Amniotic epithelial cell (primary cell): ENCODE results near the genes EDN3, PHACTR3 and FAM217B.

- RRBS = no CpG with 5 or more reads among the region's 17 CpGs
These were observed 4.1 kb upstream of the ZNF831 start for GRCh38 chr20:59159272-59160103.

GRCh38 chr20:59160436-59160744 lies 3.2 kb upstream of the ZNF831 start:
- RRBS = no CpG with 5 or more reads among the region's 4 CpGs

DNA sequence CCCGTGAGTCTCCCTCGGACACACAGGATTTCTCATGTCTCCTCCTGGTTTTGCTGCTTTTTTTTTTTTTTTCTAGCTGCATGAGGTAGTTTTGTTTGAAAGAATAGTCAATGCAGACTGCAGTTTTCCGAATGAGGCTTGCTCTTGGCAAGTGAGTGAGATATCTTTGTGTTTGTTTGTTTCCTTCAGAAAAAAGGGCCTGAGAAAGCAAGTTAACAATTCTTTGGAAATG lies 3.0 kb upstream of the ZNF831 start:
- RRBS = no CpG with 5 or more reads among the region's 3 CpGs

DNA sequence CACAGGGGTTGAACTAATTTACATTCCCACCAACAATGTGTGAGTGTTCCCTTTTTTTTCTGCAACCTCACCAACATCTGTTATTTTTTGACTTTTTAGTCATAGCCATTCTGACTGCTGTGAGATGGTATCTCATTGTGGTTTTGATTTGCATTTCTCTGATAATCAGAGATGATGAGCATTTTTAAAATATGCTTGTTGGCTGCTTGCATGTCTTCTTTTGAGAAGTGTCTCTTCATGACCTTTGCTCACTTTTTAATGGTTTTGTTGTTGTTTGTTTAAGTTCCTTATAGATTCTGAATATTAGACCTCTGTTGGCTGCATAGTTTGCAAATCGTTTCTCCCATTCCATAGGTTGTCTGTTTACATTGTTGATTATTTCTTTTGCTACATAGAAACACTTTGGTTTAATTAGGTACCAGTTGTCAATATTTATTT lies 1.8 kb upstream of the ZNF831 start:
- RRBS = no CpG with 5 or more reads among the region's 1 CpG

- RRBS = no CpG with 5 or more reads among the region's 6 CpGs
These were observed 18.8 kb downstream of the ZNF831 start for GRCh38 chr20:59182327-59182869.

DNA sequence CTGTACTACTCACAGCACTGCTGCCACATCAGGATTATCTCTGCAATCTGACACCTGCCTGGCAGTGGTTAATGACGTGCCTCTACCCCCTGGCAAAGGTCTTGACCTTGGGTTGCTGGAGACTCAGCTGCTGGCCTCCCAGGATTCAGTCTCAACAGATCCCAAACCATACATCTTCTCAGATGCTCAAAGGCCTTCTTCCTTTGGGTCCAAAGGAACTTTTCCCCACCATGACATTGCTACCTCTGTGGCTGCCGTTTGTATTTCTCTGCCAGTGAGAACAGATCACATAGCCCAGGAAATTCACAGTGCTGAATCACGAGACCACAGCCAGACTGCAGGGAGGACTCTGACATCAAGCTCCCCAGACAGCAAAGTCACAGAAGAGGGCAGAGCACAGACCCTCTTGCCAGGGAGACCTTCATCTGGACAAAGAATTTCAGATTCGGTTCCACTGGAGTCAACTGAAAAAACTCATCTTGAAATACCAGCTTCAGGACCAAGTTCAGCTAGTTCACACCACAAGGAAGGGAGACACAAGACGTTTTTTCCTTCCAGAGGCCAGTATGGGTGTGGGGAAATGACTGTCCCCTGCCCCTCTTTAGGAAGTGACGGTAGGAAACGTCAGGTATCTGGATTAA lies 46.4 kb upstream of the EDN3 start:
- RRBS = no CpG with 5 or more reads among the region's 7 CpGs

DNA sequence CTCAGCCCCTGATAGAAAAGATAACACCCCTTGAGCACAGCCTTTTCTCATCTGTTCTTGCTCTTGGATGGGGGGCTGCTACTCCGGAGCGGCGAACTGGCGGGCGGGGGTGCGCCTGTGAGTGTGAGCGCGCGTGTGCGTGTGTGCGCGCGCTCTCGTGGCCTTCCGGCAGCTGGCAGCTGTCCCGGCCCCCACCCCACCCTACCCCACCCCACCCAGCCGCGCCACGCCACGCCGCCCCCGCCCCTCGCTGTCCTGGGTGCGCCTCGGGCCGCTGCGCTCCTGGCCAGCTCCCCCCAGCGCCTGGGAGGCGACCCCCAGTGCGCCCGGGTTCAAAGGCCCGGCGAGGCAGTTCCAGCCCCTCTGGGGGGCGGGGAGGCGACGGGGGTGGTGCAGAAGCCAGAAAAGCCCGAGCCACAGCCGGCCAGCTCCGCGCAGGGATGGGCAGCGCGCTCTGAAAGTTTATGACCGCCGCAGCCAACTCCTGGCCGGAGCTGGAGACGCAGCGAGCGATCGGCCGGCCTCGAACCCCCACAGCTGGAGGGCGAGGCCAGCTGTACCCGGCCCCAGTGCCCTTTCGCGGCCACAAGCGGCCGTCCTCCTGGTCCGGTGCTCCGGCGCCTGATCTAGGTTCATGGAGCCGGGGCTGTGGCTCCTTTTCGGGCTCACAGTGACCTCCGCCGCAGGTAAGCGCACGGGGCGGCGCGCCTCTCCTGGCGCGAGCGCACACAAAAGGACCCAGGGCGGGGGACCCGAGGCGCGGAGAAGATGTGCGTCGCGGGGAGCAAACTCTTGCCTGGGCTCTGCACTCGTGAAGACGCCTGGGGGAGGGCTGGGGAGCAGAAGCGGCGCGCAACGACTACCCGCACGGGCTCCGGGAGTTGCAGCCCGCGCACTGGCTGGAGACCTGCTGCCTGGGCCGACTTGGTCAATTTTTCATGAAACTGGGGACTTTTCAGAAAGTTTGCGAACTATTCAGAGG lies at the start of gene EDN3:
Gene EDN3, plus strand, starts transcription at position 433 of the 982 bp plus-strand sequence.
- RRBS = 5% methylated on average over 34 of the region's 92 CpGs

GRCh38 chr20:59603711-59604576 lies at the start of gene PHACTR3:
TSS of gene PHACTR3 (plus strand) at chr20:59604540.
- RRBS = 4% methylated on average over 9 of the region's 40 CpGs

- RRBS = 3% methylated on average over 22 of the region's 65 CpGs
These were observed at the start of gene FAM217B for GRCh38 chr20:59940096-59941471. TSS of gene FAM217B (plus strand) at chr20:59940389.

GRCh38 chr20:61998794-61999363 lies 66.8 kb downstream of the TAF4 start:
- RRBS = no CpG with 5 or more reads among the region's 22 CpGs

DNA sequence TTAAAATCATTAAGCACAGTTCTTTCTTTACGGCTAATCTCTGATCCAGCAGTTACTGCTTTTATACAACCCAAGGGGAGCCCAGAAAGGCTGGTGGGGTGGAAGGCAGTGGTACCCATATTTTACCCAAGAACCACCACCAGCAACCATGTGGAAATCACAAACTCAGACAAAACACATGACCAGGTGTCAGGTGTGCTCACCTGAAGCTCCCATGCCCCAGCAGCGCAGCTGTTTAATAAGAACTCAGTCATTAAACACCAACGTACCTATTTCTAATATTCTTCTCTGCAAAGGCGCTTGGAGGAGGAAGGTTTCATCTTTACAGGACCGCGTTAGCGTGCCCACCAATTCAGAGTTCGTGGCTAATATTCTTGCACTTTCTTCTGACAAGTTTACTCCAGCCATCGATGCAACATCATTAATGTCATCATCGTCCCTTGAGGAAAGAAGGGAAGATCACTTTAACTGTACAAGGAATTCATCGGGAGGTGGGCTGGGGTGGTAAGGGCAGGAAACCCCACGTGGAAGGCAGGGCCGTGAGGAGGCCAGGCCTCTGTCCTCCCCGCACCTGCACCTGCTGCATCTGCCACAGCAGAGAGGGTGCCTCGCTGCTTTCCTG lies 65.3 kb downstream of the TAF4 start:
- RRBS = no CpG with 5 or more reads among the region's 15 CpGs

DNA sequence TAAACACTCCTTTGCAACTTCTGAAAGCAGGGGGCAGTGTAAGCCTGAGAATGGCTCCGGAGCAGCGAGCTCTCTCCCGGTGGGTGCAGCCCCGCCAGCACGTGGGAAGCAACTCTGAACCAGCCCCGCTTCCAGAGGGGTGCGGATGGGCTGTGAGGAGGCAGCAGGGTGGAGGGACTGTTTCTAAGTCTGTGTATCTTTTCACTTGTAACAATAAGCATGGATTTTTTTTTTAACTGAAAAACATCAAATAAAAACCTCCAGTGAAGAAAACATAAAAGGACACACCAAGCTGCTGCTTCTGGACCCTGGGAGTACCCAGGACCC lies 54.7 kb downstream of the TAF4 start:
- RRBS = no CpG with 5 or more reads among the region's 7 CpGs

DNA sequence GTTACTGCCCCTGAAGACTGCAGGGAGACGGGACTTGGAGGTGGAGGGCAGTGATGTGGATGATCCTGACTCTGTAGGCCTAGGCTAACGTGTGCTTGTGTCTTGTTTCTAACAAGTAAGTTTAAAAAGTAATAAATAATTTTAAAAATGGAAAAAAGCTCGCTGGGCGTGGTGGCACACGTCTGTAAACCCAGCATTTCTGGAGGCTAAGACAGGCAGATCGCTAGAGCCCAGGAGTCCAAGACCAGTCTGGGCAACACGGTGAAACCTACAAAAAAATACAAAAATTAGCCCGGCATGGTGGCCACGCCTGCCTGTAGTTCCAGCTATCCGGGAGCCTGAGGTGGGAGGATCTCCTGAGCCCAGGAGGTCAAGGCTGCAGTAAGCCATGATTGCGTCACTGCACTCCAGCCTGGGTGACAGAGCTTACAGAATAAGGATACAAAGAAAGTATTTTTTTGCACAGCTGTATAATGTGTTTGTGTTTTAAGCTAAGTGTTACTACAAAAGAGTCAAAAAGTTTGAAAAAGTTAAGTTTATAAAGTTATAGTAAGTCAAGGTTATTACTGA lies 22.7 kb downstream of the TAF4 start:
- RRBS = 7% methylated on average over 2 of the region's 11 CpGs

GRCh38 chr20:62123422-62124027 lies 1.2 kb downstream of the LSM14B start:
- RRBS = 6% methylated on average over 3 of the region's 17 CpGs

- RRBS = no CpG with 5 or more reads among the region's 13 CpGs
These were observed 5.2 kb downstream of the PSMA7 start for GRCh38 chr20:62137946-62138530.

DNA sequence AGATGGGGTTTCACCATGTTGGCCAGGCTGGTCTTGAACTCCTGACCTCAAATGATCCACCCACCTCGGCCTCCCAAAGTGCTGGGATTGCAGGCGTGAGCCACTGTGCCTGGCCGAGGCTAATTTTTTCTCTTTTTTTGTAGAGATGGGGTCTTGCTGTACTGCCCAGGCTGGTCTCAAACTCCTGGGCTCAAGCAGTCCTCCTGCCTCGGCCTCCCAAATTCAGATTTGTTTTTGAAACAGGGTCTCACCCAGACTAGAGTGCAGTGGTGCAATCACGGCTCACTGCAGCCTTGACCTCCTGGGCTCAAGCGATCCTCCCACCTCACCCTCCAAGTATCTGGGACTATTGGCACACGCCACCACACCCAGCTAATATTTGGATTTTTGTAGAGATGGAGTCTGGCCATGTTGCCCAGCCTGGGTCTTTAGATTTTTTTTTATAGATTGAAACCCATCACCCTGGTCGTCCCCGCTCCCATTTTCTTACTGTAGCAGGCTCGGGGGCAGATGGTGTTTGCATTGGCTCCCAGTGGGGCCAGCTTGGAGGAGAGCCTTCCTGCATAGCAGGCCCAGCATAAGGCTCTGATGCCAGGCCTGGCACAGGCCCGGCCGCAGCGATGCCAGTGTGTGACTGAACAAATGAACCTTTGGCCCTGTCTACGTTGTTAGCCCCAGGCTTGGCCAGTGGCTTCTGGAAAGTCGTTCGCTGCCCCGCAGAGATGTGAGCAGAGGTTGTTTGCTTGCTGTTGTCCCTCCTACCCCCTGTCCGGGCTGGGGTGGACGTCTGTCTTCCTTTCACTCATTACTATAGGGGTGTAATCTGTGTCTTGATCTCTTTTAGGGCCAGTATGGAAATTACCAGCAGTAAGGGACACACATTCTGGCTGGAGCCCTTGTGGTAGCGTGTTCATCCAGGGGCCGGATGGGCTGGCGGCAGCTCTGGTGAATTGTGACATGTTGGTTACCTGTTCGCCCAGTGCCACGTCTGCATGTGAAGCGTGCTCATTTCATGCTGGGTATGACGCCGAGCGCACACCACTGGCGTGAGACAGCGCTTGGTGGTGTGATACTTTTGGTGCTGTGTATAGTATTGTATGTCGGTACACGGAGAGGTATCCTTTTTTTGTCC lies 4.1 kb upstream of the MTG2 start:
- RRBS = no CpG with 5 or more reads among the region's 32 CpGs

DNA sequence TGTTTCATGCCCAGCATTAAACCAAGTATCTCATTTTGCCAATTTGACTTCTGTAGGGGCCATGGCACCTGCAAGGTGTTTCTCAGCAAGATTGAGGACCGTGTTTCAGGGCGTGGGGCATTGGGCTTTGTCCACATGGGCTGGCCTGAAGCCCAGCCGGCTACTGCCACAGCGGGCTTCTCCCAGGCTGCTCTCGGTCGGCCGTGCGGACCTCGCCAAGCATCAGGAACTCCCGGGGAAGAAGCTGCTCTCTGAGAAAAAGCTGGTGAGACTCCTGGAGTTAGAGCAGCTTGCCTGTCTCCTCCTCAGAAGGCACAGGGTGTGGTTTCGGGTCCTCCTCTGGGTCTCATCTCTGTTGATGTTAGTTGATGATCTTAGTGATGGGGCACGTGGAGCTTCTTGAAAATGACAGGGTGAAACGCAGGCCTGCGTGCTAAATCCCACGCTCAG lies 10.6 kb downstream of the MTG2 start:
- RRBS = 85% methylated on average over 6 of the region's 15 CpGs

GRCh38 chr20:62227621-62228638 lies 7.9 kb upstream of the HRH3 start:
- RRBS = 96% methylated on average over 1 of the region's 33 CpGs

GRCh38 chr20:62238821-62239245 lies 512 bp downstream of the OSBPL2 start:
- RRBS = 2% methylated on average over 21 of the region's 36 CpGs

- RRBS = no CpG with 5 or more reads among the region's 7 CpGs
These were observed 3.4 kb downstream of the OSBPL2 start for GRCh38 chr20:62241677-62242114.